Osteocyte (in vitro differentiated cells): Measurements from ENCODE around the genes KLK14, SIGLEC9, IGLON5 and ZNF28.

- PRO-cap, result no peak
Measured at GRCh38 chr19:51082521-51083061, at the start of gene KLK14. Gene KLK14 (minus strand): TSS chr19:51082887.

GRCh38 chr19:51124566-51125373 is at the start of gene SIGLEC9:
Gene SIGLEC9 (plus strand): TSS chr19:51124906.
- PRO-cap, result no peak

DNA sequence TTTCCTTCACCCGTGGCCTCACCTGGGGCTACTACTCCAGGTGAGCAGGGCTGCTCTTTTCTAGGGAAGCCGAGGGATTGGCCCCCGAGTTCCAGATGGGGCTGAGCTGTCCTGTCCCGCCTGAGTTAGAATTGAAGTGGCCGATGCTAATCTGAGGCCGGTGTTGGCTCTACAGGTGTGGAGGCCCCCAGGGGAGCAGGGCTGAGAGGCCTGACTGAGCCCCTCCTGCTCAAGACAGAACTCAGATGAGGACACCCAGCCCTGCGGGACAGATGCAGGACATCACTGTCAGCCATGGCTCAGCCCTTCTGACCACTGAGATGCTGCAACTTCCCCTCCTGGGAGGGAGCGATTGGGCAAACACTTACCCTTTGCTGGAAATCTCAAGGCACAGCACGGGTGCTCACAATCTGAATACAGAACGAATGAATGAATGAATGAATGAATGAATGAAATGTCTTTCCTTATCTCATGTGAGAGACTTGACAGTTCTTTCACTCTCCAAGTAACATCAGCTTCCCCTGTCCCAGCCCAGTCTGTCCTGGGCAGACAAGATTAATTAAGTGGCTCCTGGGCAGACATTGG is 3.6 kb upstream of the SIGLEC7 start:
- PRO-cap, result no peak

DNA sequence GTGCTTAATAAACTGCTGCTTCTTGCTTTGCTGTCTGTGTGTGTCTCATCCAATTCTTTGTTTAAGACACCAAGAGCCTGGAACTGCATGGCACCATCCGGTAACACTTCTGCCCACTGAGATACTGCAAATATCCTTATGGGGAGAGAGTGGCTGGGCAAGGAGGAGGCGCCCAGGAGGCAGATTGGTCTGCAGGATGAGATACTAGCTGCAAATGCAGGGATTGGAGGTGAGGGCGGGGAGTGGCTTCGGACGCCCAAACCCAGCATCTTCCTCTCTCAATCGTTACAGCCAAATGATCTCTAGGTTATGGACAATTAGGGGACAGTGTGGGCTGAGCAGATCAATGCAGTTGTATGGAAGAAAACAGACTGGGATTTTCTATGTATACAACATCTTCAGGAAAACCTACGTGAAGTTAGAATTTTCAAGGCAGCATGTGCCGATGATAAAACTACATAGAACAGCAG is 1.6 kb upstream of the SIGLEC7 start:
- PRO-cap, result no peak

GRCh38 chr19:51237732-51238591 is 12.9 kb upstream of the SIGLECL1 start:
- PRO-cap, result no peak

DNA sequence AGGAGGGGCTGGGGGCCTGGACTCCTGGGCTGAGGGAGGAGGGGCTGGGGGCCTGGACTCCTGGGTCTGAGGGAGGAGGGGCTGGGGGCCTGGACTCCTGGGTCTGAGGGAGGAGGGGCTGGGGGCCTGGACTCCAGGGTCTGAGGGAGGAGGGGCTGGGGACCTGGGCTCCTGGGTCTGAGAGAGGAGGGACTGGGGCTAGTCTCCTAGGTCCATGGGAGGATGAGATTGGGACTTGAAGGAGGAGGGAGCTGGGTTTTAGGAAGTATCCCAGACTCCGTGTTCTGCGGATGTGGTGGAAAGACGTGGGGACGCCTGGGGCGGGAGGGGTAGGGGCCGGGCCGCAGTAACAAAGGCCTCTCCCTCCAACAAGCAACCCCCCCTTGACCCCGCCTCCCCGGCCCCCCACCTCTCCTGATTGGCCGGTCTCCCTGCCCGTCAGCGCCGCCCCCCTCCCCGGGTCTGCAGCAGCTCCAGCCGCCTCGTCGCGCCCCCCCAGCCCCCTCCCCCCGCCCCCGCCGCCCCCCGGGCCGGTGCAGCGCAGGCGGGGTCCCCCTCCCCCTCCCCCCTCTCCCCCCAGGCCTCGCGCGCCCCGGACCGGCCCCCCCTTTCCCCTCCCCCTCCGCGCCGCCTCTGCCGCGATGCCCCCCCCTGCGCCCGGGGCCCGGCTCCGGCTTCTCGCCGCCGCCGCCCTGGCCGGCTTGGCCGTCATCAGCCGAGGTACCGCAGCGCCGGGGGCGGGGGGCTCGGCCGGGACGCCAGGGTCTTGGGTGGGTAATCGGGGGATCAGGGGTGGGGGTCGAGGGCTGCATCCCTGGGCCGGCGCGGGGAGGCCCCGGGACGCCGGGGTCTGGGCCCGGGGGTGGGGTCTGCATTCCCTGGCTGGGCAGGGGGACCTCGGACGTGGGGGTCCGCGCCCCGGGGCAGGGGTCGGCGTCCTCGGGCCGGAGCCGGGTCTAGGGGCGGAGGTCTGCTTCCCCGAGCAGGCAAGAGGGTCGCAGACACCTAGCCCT is at the start of gene IGLON5:
TSS of gene IGLON5 (plus strand) at position 438 of the 1,013 bp plus-strand sequence.
- PRO-cap, result no peak

GRCh38 chr19:51363674-51364022 is 2.5 kb downstream of the ETFB start:
- PRO-cap, result no peak

GRCh38 chr19:51507794-51508243 is 6.2 kb upstream of the SIGLEC12 start:
- PRO-cap, result no peak

DNA sequence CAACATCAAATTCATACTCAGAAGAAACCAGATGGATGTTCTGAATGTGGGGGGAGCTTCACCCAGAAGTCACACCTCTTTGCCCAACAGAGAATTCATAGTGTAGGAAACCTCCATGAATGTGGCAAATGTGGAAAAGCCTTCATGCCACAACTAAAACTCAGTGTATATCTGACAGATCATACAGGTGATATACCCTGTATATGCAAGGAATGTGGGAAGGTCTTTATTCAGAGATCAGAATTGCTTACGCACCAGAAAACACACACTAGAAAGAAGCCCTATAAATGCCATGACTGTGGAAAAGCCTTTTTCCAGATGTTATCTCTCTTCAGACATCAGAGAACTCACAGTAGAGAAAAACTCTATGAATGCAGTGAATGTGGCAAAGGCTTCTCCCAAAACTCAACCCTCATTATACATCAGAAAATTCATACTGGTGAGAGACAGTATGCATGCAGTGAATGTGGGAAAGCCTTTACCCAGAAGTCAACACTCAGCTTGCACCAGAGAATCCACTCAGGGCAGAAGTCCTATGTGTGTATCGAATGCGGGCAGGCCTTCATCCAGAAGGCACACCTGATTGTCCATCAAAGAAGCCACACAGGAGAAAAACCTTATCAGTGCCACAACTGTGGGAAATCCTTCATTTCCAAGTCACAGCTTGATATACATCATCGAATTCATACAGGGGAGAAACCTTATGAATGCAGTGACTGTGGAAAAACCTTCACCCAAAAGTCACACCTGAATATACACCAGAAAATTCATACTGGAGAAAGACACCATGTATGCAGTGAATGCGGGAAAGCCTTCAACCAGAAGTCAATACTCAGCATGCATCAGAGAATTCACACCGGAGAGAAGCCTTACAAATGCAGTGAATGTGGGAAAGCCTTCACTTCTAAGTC is 16.3 kb downstream of the ZNF175 start:
- PRO-cap, result no peak

GRCh38 chr19:51647025-51647477 is 426 bp upstream of the SIGLEC14 start:
- PRO-cap, result no peak

- PRO-cap, result bidirectional peak, plus-strand start at chr19:51690057, minus-strand start at chr19:51689904
Measured at GRCh38 chr19:51690004-51690180, 3.2 kb upstream of the SPACA6 start.

DNA sequence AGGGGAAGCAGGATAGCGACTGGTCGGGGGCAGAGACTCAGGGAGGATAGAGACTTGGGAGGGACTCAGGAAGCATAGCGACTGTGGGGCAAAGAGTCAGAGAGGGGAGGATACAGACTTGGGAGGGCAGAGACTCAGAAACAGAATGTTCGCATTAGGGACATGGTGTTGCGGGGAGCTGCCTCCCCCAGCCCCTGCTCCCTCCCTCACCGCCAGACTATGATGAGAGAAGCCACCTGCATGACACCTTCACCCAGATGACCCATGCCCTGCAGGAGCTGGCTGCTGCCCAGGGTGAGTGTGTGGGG is 1.1 kb downstream of the SPACA6 start:
- PRO-cap, result no peak

DNA sequence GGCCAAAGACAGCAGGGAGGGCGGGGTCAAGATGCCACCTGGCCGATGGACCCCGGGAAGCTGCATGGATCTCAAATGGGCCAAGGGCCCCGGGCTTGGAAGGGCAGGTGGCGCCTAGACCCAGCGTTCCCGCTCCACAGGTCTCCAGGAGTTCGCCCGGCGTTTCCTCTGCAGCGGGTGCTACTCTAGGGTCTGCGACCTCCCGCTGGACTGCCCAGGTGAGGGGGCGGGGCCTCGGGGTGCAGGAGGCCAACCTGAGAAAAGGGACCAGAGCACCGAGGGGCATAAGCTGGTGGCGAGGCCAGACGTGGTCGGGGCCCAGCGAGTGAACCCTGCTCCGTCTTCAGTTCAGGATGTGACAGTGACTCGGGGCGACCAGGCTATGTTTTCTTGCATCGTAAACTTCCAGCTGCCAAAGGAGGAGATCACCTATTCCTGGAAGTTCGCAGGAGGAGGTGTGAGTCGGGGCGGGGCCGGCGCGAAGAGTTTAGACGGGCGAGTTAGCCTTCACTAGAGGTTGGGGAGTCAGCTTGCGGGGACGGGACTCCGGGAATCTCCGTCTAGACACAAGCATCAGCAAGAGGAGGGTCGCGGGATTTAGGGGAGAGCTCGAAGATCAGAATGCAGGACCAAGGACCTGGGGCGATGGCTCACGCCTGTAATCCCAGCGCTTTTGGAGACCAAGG is 9.9 kb downstream of the SPACA6 start:
- PRO-cap, result no peak

- PRO-cap, result no peak
Measured at GRCh38 chr19:51786665-51787148, 8.2 kb upstream of the FPR3 start.

GRCh38 chr19:51800302-51800984 is 5.5 kb downstream of the FPR3 start:
- PRO-cap, result no peak

DNA sequence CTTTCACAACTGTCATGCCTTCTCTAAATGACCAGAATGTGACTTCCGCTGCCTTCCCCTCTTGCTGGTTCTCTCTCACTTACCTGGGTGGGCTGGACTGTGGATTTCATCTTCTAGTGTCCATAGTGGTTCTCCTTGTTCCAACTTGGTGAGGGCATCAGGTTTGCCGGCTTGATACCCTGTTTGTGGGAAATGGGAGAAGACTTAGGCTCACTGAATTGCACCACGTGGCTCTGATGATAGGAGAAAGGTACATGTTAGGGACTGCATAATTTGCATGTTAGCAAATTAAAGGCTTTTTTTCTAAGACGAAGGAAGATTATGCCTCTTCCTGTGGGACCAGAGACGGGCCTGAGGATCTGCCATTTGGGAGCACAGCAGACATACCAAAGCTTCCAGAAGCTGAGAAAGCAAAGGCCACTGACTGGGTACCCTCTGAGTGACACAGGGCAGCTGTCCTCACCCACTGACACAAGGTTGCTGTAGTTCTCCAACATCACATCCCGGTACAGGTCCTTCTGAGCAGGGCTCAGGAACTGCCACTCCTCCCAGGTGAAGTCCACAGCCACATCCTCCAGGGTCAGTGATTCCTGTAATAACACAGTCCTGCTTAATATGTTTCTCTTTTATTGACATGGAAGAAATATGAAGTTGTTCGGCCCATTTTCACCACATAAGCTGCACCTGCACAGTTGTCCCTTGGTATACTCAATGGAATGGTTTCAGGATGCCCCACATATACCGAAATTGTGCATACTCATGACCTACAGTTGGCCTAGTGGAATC is 8.2 kb downstream of the ZNF649 start:
- PRO-cap, result no peak

DNA sequence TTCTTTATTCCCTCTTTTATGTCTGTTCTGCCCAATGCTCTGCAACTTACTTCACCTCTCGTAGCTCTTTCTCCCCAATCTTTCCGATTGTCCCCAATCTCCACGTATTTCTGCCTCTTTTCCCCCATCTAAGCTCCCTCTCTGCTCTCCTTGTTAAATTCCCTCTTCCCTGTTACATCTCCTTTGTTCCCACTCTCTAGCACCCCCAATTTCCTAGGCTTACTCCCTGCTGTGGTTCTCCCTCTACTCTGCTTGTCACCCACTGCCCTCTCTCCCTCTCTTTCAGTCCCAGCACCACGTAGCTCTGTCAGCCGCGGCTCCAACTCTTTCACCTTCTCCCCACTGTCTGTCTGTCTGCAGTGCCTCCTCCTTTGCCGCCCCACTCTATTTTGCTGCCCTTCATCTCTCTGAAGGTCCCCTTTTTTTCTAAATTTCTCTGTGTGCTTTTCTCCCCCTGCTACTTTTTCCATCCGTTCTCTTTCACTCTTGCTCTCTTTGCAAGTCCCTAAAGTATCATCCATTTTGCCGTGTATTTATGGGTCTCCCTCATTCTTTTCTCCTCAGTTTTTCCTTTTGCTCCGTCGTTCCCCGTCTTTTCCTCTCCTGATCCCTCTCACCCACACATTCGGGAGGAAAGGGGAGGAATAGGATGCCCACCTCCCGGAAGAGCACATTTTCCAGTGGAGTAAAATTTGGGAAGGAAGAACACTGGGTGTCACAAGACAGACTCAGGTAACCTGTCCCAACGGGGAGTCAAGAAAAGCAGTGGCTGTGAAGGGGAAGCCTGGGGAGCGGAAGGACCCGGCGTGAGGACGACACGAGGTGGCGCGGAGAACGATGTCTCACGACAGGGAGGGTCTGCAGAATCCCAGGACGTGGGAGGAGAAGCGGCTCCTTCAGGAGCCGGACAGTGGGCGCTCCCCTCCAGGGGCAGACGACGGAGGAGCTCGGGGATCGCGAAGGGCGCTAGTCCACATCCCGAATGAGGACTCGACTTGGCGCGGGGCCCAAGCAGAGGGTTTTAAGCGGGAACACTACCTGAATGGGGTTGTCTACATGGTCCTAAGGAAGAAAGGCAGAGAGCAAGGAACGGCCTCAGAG is 779 bp downstream of the ZNF841 start:
- PRO-cap, result unidirectional peak, plus-strand start at position 933 of the sequence

- PRO-cap, result no peak
Measured at GRCh38 chr19:52234431-52235233, 34.8 kb upstream of the ZNF766 start.

GRCh38 chr19:52820816-52821968 is at the start of gene ZNF28:
Gene ZNF28 (minus strand): TSS chr19:52821633.
- PRO-cap, result bidirectional peak, plus-strand start at chr19:52821747, minus-strand start at chr19:52821633

DNA sequence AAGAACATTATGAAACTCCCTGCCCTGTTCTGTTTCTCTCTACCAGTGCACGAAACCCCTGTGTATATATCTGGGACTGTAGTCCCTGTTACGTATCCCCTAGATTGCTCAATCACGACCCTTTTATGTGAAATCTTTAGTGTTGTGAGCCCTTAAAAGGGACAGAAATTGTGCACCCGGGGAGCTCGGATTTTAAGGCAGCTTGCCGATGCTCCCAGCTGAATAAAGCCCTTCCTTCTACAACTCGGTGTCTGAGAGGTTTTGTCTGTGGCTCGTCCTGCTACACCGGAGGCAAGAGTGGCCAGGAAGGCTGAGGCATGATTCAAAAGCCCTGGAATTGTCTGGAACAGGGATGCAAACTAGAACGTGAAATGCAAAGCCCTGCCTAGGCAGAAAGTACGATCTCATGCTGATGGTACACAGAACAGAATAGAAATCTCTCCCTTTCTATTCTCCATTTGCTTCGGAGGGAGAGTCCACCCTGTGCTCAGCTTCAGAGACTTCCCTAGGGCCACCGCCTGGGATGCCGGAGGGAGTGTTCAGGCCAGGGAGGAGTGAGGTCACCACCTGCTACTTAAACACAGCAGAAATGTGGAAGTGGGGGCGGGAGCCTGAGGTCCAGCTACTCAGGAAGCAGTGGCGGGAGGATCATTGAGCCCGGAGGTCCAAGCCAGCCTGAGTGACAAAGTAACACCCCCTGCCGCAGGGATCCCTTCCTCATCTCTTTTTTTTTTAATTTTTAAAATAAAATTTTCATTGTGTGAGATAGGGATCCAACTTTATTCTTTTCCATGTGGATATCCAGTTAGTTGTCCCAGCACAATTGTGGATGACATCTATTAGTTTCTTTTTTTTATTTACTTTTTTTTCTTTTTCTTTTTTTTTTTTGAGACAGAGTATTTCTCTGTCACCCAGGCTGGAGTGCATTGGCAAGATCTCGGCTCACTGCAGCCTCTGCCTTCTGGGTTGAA is 894 bp upstream of the ZNF888 start:
- PRO-cap, result no peak